T-cell (primary cell): ENCODE measurements around a stretch of chr15.

GRCh38 chr15:95462352-95462661, 868.2 kb upstream of the NR2F2 start:
- PRO-cap, 7 experiments = no peak in any of the 7 experiments

GRCh38 chr15:95494836-95495213, 835.7 kb upstream of the NR2F2 start:
- PRO-cap, 7 experiments = no peak in any of the 7 experiments

DNA sequence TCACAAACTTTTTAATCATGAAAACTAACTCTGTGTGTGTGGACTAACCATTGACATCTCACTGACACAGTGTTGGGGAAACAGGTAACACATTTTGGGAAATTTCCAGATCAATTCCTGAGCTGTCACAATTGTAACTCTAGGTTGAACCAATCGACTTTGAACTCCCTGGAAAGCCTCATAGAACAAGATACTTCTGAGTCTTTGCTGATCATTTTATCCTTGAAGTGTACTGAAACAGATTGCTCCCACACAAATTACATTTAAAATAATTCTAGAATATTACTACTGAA, 667.8 kb upstream of the NR2F2 start:
- PRO-cap, 7 experiments = no peak in any of the 7 experiments

DNA sequence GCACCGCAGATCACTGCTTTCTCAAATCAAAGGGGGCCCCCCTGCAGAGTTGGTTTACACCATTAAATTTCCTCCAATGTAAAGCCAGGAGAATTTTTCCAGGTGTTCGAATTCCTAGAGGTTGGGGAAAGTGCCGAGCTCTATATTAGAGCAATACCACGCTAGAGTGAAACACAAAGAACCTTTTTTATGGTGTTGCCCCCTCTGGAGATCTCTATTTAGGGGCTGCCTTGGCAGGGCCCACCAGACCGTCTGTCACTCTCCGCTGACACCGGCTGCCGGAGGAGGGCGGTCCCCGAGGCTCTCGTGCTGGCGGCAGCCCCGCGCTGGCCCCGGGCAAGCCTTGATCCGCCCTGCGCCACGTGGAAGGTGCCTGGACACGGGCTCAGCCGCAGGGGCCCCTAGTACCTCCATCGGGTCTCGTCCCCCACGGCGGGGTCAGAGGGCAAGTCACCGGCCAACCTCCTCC, 277.8 kb upstream of the NR2F2 start:
- PRO-cap, 7 experiments = no peak in any of the 7 experiments

DNA sequence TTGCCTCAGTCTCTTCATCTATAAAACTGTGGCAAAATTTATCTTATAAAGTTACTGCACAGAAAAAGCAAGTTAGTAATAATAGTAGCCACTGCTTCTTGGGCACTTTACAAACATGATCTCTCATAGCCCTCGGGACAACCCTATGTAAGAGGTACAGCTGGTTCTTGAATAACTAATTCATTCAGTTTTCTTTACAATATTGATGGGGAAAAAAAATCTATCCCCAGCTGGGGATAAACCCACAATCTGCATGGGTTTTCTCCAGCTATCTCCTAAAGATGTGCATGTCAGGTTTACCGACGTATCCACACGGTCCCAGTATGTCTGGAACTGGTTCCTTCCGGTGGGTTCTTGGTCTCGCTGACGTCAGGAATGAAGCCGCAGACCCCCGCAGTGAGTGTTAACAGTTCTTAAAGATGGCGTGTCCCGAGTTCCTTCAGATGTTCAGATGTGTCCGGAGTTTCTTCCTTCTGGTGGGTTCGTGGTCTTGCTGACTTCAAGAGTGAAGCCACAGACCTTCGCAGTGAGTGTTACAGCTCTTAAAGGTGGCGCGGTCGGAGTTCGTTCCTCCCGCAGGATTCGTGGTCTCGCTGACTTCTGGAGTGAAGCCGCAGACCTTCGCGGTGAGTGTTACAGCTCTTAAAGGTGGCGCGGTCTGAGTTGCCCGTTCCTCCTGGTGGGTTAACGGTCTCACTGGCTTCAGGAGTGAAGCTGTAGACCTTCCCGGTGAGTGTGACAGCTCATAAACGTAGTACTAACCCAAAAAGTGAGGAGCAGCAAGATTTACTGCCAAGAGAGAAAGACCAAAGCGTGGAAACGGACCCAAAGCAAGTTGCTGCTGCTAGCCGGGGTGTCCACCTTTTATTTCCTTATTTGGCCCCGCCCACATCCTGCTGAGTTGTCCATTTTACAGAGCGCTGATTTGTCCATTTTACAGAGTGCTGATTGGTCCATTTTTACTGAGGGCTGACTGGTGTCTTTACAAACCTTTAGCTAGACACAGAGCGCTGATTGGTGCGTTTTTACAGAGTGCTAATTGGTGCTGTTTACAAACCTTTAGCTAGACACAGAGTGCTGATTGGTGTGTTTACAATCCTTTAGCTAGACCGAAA, 195.1 kb upstream of the NR2F2 start:
- PRO-cap, 7 experiments = no peak in any of the 7 experiments

GRCh38 chr15:96261557-96262087, 68.9 kb upstream of the NR2F2 start:
- PRO-cap, 7 experiments = no peak in any of the 7 experiments

DNA sequence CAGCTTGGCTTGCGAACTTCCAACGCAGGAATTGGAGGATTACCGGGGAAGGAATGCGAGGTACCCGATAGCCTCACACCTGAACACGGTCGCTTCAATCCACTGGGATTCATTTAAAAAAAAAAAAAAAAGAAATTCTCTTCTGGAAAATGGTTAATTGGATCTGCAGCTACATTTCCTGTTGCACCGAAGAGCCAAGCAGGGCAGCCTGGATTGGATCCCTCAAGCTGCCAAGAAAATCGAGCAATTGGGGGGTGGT, 9.6 kb upstream of the NR2F2 start:
- PRO-cap, 7 experiments = no peak in any of the 7 experiments

GRCh38 chr15:96342734-96343789, 12.6 kb downstream of the NR2F2 start:
- PRO-cap, 7 experiments = no peak in any of the 7 experiments

DNA sequence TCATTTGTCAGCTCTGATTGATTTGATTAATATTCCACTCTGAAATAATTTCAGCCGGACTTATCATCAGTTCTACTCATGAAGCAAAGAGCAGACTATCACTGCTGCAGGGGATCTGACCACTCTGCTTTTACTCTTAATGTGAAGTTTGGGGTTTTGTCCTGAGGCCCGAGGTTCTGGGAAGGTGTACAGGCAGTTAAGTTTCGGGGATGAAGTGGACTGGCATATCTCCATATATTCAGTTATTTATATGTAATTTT, 19.9 kb downstream of the NR2F2 start:
- PRO-cap, 7 experiments = no peak in any of the 7 experiments

GRCh38 chr15:96351583-96352742, 21.5 kb downstream of the NR2F2 start:
- PRO-cap, 7 experiments = no peak in any of the 7 experiments

- PRO-cap, 7 experiments = no peak in any of the 7 experiments
Observed at GRCh38 chr15:96359004-96359651, 28.6 kb downstream of the NR2F2 start.

GRCh38 chr15:96365783-96366255, 35.3 kb downstream of the NR2F2 start:
- PRO-cap, 7 experiments = no peak in any of the 7 experiments

- PRO-cap, 7 experiments = no peak in any of the 7 experiments
Observed at GRCh38 chr15:96409602-96410237, 79.2 kb downstream of the NR2F2 start.

DNA sequence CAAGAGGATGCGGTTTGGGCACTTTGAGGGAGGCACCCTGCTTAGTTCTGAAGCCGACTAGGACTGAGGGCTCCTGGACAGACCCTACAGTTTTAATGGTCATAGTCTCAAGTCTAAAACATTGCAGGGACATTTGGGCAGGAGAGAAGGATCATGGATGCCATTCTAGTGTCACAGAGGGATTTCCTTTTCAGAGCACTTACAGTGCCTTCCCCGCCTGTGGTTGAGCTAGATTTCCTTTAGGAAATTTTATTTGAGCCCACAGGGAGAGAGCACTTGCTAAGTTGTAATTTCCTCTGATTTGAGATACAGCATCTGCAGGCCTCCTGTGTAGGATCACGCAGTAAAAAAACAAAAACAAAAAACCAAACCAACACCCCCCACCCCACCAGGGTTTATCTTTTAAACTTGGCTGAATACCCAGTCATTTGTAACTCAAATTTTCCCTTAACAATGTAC, 566.5 kb downstream of the NR2F2 start:
- PRO-cap, 7 experiments = no peak in any of the 7 experiments

GRCh38 chr15:97235310-97235956, 725.1 kb upstream of the ARRDC4 start:
- PRO-cap, 7 experiments = no peak in any of the 7 experiments

- PRO-cap, 7 experiments = no peak in any of the 7 experiments
Observed at GRCh38 chr15:97969823-97970100, 9.3 kb downstream of the ARRDC4 start.

DNA sequence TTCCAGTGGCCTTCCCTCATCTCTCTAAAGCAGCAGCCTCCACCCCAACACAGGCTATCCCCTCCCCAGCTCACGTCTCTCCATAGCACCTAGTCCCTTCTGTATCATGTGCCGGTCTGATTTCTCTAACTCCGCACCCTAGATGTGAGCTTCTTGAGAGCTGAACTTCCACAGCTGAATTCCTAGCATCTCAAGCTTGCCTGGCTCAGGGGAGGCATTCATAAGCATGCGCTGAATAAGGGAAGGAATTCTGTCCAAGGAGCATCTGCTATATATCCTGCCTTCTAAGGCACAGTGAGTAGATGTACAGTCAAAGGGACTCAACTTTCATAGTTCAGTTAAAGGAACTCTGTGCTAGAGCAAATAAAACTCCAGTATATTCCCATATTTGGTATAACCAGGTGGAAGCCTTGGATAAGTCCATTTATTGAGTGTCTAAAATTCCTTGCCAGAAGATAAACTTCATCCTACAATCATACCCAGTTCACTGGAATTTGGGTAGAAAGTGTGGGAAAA, 57.2 kb downstream of the ARRDC4 start:
- PRO-cap, 7 experiments = no peak in any of the 7 experiments

GRCh38 chr15:98599786-98600222, 48.5 kb upstream of the IGF1R start:
- PRO-cap, 7 experiments = no peak in any of the 7 experiments

DNA sequence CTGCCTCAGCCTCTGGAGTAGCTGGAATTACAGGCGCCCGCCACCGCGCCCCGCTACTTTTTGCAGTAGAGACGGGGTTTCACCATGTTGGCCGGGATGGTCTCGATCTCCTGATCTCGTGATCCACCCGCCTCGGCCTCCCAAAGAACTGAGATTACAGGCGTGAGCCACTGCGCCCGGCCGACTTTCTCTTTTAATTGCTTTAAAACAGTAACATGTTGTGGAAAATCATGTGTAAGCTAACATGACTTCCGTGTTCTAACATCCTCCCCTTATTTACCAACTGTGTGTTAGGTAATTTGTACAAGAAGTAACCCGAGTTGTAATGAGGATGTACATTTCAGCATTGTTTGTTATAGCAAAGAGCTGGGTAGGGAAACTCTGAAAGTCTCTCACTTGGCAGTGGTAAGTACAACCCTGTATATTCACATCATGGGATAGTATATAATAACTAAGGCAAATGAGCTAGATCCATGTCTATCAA, 17.8 kb upstream of the IGF1R start:
- PRO-cap, 7 experiments = no peak in any of the 7 experiments

GRCh38 chr15:98650433-98651564, 2.5 kb downstream of the IGF1R start:
- PRO-cap, 7 experiments = peak in 7 of 7 experiments; most common plus-strand start chr15:98650841 (in 5); most common minus-strand start chr15:98650784 (in 7)